SJSA1 (cell line): ENCODE measurements around the genes KCNK7, KAT5 and AP5B1.

DNA sequence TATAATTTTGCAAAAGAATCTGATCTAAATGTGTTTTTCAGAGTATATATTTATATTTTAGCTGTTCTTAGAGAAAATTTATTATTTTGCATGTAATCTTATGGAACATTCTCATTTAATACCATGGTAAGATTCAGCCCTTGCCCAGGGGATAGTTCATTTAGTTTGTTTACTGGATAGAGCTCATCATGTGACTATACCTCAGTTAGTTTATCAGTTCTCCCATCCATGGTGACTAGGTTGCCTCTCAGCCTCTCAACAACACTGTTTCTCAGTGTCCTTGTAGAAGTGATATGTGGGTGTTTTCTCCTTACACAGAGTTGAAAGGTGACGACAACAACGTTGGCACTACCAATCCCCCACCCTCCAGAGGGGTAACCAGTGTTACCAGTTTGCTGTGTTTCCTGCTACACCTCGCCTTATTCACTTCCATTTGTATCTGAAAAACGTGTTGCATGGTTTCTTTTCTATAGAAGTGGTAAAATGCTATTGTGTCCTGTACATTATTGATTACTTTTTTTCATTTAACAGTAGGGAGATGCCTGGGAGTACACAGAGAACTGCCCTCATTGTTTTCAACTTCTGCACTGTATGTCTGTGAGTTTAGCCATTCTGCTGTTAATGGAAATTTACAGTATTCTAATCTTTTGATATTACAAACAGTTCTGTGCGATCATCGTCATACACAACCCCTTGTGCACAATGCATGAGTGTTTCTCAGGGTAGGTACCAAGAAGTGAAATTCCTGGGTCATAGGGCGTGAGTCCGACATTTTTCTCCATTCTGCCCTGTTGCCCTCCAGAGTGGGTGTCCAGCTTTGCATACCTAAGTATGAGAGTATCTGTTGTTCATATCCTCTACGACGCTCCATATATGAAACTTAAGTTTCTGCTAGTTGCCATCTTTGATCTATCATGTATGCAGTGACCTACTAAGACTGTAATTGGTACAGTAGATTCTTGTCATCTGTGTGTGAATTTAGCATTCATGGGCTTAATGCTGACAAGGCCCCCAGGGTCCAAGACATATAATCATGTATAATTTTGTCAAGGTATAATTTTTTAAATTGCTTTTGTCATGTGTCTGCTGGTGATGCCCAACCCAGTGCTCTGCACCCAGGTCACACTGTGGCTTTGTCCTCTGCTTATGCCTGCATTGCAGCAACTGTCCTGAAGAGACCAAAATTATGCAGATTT, 47.9 kb downstream of the FRMD8 start:
- RAMPAGE, long total RNA: no peak

DNA sequence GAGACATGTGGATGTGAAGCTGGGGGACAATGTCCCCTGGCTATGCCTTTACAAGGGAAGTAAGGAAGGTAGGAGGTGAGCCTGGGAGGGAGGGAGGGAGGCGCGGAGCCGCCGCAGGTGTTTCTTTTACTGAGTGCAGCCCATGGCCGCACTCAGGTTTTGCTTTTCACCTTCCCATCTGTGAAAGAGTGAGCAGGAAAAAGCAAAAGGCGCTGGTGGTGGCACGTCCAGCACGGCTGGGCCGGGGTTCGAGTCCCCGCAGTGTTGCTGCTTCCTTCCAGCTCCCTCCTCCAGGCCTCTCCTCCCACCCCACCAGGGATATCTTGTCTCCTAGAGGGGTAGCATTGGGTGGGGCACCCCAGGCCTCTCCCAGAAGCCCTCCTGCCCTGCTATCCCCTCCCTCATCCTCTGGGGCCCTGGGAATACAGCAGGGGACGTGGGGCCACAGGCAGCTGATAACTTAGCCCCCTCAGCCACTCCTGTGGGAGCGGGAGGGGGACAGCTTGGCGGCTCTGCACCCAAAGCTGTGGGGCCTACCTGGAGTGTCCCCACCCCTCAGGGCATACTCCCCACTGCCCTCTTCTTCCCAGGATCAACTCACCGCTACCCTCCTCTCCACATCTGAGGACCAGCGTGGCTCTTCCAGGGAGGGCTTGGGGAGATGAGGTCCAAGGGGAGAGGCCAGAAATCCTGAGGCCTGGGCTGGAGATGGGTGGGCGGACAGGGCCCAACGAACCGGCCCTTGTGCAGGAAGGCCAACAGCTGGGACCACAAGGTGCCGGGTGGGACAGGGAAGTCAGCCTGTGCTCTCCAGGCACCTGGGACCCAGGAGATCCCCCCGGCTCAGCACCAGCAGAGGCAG, 59.1 kb downstream of the FRMD8 start:
- RAMPAGE, long total RNA: no peak

DNA sequence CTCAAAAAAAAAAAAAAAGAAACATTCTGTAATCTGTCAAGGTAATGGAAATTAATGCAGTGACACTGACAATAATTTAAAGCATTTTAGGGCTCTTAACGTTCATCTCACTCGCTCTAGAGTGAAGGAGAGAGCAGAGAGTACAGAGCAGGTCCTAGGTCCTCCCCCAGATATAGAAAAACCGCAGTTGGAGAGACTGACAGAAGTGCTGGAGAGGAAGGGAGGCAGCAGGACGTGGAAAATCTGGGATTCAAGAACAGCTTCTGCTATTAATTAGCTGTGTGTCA, 28.7 kb upstream of the SCYL1 start:
- RAMPAGE, long total RNA: no peak

- RAMPAGE, long total RNA: no peak
Measured at GRCh38 chr11:65496500-65497493, 28.1 kb upstream of the SCYL1 start.

DNA sequence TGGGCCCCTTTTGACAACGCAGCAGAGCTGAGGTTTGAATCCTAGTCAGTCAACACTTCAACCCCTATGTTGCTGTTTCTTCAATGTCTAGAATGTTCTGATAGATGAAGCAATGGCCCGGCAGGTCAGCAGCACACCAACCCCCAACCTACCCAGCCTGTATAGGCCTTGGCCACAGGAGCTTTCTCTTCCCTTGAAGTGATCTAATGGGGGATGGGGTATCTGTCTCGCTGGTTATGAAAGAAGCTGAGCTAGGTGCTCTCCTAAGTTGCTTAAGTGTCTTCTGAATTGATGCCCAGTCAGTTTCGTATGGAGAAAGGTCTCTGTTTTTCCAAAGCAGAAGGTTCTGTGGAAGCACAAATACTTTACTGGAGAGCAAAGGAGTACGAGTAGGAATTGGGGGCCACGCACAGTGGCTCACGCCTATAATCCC, 17.4 kb upstream of the SCYL1 start:
- RAMPAGE, long total RNA: no peak

DNA sequence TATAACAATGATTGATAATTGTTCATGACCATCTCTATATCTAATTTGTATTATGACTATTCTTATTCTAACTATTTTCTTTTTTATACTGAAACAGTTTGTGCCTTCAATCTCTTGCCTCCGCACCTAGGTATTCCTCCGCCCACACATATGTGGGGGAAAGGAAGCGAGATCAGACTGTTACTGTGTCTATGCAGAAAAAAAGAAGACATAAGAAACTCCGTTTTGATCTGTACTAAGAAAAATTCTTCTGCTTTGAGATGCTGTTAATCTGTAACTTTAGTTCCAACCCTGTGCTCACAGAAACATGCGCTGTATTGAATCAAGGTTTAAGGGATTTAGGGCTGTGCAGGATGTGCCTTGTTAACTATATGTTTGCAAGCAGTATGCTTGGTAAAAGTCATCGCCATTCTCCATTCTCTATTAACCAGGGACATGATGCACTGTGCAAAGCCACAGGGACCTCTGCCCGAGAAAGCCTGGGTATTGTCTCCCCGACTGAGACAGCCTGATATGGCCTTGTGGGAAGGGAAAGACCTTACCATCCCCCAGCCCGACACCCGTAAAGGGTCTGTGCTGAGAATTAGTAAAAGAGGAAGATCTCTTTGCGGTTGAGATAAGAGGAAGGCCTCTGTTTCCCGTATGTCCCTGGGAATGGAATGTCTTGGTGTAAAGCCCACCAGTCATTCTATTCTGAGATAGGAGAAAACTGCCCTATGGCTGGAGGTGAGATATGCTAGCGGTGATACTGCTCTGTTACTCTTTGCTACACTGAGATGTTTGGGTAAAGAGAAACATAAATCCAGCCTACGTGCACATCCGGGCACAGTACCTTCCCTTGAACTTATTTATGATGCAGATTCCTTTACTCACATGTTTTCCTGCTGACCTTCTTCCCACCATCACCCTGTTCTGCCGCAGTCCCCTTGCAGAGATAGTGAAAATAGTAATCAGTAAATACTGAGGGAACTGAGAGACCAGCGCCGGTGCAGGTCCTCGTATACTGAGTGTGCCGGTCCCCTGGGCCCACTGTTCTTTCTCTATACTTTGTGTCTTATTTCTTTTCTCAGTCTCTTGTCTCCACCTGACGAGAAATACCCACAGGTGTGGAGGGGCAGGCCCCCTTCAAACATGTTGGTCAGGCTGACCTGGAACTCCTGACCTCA, 1.9 kb upstream of the SCYL1 start:
- RAMPAGE, long total RNA: no peak

- RAMPAGE, long total RNA: no peak
Measured at GRCh38 chr11:65548365-65549264, 9.5 kb downstream of the LTBP3 start.

DNA sequence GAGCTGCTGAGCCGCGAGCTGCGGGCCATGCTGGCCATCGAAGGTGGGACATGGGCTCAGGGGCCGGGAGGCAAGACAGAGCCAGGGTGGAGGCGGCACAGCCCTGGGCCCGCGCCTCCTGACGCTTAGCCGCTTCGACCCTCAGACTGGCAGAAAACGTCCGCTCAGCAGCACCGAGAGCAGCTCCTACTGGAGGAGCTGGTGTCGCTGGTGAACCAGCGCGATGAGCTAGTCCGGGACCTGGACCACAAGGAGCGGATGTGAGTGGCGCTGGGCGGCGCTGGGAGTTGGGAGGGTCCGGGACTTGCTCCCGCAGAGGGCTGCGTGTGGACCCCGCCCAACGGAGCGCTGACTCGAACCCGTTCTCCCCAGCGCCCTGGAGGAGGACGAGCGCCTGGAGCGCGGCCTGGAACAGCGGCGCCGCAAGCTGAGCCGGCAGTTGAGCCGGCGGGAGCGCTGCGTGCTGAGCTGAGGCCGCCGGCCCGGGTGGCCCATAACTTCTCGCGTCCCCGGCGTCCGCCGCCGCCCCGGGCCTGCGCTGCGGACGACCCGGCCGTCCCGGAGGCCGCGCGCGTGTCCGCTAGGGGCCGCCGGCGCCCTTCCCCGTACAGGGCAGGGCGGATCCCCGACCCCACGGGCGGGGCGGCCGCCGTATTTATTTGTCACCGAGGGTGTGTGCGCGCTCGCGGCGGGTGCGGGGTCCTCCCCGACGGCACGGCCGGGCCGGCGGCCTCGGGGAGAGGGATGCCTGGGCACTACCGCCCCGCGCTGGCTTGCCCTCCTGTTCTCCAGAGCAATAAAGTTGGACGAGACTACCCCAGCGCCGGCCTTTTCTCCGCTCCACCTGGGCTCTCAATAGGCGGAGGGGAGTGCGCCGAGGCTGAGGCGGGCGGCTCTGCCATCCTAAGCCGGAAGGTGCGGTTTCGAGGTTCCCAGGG, 3.5 kb downstream of the KCNK7 start:
- RAMPAGE, long total RNA: no peak

GRCh38 chr11:65595475-65596157, at the start of gene KCNK7:
Gene KCNK7, minus strand, starts transcription at chr11:65595800.
- RAMPAGE, long total RNA: no peak

GRCh38 chr11:65612933-65613629, 940 bp downstream of the MAP3K11 start:
- RAMPAGE, long total RNA: no peak

DNA sequence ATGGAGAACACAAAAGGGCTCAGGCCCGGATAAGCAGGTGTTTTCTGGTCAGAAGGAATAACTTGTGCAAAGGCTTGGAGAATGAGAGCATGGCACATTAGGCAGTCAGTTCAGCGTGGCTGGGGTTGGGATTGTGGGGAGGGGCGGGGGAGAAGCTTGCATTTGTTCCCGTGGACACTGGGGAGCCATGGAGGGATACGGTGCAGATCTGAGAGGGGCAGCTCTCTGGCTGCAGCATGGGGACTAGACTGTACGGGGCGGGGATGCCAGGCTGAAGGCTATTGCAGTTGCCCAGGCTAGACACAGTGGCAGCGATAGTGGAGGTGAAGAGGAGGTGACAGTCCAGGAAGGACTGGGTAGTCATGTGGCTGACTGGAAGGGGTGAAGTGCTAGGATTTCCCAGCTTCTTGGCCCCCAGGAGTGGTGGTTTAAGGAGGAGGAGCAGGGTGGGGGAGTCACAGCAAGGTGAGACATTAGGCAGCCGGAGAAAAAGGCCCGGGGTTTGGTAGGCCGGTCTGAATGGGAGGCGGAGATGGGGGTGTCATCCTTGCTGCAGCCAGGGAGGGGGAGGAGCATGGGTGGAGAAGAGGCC, 5.9 kb downstream of the SIPA1 start:
- RAMPAGE, long total RNA: no peak

GRCh38 chr11:65652788-65653862, 9.6 kb downstream of the RELA start:
- RAMPAGE, long total RNA: no peak

- RAMPAGE, long total RNA: start-site peak on the plus strand at chr11:65712243-65712249, 87 and 42 reads in 2 replicates
Measured at GRCh38 chr11:65711973-65713176, at the start of gene KAT5. Gene KAT5, plus strand, starts transcription at chr11:65712252.

- RAMPAGE, long total RNA: no peak
Measured at GRCh38 chr11:65716003-65717482, 4.1 kb downstream of the RNASEH2C start.

DNA sequence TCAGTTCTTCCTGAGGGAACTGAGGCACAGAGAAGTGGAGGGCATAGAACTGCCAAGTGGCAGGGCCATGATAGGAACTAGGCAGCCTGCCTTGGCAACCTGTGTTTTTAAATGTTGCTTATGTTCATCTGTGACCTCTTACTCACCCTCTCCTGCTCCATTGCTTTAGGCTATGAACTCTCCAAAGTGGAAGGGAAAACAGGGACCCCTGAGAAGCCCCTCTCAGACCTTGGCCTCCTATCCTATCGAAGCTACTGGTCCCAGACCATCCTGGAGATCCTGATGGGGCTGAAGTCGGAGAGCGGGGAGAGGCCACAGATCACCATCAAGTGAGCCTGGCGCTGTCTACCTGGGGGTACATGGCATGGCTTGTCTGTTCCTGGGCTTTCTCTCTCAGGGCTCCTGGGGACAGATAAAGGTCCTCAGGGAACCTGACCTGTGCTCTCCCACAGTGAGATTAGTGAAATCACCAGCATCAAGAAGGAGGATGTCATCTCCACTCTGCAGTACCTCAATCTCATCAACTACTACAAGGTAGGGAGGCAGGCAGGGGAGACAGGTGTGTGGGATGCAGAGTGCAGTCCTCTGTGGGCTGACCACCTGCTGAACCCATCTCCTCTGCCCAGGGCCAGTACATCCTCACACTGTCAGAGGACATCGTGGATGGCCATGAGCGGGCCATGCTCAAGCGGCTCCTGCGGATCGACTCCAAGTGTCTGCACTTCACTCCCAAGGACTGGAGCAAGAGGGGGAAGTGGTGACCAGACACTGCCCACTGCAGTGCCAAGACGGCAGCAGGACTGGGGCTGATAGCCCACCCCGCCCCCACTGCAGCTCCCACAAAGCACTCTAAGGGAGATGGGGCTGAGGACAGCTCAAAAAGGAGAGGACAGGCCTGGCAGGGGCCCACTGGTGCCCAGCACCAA, 1.9 kb downstream of the RNASEH2C start:
- RAMPAGE, long total RNA: no peak

GRCh38 chr11:65744101-65744875, 23.7 kb upstream of the RNASEH2C start:
- RAMPAGE, long total RNA: no peak

GRCh38 chr11:65779429-65780638, 942 bp downstream of the AP5B1 start:
- RAMPAGE, long total RNA: no peak

- RAMPAGE, long total RNA: no peak
Measured at GRCh38 chr11:65780639-65781156, at the start of gene AP5B1. Gene AP5B1, minus strand, starts transcription at chr11:65780976.

DNA sequence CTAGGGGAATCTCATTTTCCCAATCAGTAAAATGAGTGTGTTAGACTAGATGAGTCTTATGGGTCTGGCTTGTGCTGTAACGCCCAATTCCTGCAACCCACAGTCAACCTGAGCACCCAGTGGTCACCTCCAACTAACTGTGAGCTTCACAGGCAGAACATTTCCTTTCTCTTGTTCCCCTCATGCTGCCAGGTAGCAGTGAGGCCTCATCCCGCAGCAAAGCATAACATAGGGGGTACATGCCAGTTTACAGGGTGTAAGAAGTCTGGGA, 3.8 kb downstream of the EFEMP2 start:
- RAMPAGE, long total RNA: no peak

- RAMPAGE, long total RNA: no peak
Measured at GRCh38 chr11:66059136-66059481, 6.9 kb downstream of the SF3B2 start.